Vermiform appendix (tissue), 1 donor: ENCODE measurements around the gene SPN.

- PRO-cap, result no peak
Measured at GRCh38 chr16:28114601-28115124, 51.1 kb upstream of the GSG1L start.

- PRO-cap, result bidirectional peak, plus-strand start at chr16:28169321, minus-strand start at chr16:28169139
Measured at GRCh38 chr16:28169069-28170004, 42.4 kb downstream of the XPO6 start.

DNA sequence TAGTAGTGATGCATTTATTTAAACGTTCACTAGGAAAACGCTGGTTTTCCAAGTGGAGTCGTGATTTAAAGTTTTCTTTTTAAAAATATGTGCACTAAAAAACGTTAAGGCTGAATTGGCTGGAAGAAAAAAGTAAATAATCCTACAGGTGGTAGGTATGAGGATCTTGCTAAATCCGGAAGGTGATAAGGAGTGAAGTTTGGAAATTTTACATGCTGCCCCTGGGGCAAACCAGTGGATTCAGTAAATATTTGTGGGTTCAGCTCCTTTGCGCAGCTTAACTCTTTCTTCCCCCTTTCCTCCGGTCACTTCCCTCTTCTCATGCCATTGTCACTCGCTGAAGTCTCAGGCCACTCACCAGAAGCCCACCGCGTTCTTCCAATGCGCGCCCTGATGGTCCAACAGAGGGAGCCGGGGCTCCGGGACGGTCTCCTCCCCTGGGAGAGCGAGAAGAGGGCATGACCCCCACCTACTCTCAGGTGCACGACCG lies 705 bp downstream of the CLN3 start:
- PRO-cap, result no peak

- PRO-cap, result no peak
Measured at GRCh38 chr16:28843540-28844033, 2.6 kb downstream of the TUFM start.

- PRO-cap, result no peak
Measured at GRCh38 chr16:28923577-28924220, 1.3 kb downstream of the RABEP2 start.

DNA sequence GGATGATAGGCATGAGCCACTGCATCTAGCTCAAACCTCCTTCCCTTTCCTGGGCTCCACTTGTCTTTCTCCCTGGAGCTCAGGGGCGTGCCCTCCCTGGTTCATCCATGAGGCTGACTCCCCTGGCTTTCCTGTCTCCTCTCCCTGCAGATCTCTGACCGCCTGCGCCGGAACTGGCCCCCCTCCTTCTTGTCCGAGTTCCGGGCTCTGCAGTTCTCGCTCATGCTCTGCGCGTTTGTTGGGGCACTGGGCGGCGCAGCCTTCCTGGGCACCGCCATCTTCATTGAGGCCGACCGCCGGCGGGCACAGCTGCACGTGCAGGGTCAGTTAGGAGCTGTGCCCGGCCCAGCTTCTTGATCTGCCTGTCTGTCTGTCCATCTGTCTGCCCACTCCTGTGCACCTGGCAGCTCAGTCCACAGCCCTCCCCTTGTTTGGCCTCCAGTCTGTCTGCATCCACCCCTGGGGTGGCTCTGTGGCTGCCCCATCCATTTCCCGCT lies 1.2 kb upstream of the LAT start:
- PRO-cap, result no peak

DNA sequence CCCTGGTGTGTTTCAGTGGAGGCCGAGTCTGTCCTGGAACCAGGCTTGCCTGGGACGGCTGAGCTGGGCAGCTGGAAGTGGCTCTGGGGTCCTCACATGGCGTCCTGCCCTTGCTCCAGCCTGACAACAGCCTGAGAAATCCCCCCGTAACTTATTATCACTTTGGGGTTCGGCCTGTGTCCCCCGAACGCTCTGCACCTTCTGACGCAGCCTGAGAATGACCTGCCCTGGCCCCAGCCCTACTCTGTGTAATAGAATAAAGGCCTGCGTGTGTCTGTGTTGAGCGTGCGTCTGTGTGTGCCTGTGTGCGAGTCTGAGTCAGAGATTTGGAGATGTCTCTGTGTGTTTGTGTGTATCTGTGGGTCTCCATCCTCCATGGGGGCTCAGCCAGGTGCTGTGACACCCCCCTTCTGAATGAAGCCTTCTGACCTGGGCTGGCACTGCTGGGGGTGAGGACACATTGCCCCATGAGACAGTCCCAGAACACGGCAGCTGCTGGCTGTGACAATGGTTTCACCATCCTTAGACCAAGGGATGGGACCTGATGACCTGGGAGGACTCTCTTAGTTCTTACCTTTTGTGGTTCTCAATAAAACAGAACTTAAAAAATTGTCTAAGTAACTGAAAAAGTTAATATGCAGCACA lies 5.4 kb downstream of the LAT start:
- PRO-cap, result no peak

- PRO-cap, result no peak
Measured at GRCh38 chr16:29013861-29014330, 29.0 kb downstream of the LAT start.

- PRO-cap, result no peak
Measured at GRCh38 chr16:29132163-29133041, 147.6 kb downstream of the LAT start.

DNA sequence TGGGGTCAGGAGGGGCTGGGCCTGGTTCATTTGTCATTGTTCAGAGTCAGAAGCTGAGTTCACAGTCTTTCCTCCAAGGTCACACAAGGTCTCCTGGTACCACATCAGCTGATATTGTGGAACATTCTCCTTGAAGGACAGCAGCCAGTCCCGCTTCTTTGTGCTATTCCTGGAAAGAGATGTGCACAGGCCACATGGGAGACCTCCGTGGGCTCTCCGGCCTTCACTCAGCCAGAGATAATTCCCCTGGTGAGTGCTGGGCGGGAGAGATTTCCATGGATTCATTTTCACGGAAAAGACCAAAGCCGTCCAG lies 198.1 kb downstream of the LAT start:
- PRO-cap, result no peak

- PRO-cap, result unidirectional peak, plus-strand start at chr16:29228218
Measured at GRCh38 chr16:29227864-29228447, 178.6 kb downstream of the NPIPB11 start.

DNA sequence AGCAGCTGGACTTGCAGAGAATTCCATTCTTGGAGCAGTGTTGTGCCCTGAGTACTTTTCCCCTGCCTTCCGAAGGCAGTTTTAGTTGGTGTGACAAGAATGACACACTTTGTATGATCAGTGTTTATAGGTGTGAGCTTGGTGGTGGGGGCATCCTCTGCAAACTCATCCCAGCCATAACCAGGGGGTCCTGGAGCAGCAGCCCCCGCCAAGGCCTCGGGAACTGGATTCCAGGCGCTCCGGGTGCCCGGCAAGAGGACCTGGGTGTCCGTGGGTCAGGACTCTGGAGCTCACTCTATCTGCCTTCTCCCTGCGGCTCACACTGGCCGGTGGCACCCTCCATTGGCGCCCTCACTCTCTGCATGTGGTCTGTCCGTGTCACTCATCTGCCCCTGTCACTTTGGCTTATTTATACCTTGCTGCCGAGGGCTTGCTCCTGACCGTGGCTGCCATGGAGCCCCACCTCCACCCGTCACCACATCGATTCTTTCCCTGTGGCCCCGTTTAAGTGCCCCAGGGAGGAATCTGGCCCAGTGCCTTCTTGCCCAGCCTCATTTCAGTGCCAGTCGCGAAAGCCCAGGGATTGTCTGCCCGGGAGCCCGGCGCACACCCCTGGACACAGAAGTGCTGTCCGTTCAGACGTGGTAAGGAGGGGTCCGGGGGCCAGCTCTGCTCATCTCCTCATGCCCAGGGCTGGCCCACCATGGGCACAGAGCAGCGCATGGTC lies 113.6 kb downstream of the NPIPB11 start:
- PRO-cap, result no peak

- PRO-cap, result no peak
Measured at GRCh38 chr16:29614398-29615296, 48.4 kb upstream of the SPN start.

GRCh38 chr16:29663020-29663857 lies at the start of gene SPN:
Gene SPN, plus strand, starts transcription at chr16:29663247.
- PRO-cap, result bidirectional peak, plus-strand start at chr16:29663247, minus-strand start at chr16:29663156

DNA sequence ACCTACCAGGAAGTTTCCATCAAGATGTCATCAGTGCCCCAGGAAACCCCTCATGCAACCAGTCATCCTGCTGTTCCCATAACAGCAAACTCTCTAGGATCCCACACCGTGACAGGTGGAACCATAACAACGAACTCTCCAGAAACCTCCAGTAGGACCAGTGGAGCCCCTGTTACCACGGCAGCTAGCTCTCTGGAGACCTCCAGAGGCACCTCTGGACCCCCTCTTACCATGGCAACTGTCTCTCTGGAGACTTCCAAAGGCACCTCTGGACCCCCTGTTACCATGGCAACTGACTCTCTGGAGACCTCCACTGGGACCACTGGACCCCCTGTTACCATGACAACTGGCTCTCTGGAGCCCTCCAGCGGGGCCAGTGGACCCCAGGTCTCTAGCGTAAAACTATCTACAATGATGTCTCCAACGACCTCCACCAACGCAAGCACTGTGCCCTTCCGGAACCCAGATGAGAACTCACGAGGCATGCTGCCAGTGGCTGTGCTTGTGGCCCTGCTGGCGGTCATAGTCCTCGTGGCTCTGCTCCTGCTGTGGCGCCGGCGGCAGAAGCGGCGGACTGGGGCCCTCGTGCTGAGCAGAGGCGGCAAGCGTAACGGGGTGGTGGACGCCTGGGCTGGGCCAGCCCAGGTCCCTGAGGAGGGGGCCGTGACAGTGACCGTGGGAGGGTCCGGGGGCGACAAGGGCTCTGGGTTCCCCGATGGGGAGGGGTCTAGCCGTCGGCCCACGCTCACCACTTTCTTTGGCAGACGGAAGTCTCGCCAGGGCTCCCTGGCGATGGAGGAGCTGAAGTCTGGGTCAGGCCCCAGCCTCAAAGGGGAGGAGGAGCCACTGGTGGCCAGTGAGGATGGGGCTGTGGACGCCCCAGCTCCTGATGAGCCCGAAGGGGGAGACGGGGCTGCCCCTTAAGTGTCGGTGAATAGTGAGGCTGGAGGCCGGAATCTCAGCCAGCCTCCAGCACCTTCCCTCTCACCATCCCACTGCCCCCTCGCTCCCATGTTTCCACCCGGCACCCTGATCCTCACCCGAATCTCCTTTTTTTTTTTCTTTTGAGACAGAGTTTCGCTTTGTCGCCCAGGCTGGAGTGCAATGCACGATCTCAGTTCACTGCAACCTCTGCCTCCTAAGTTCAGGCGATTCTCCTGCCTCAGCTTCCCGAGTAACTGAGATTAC lies 1.4 kb downstream of the SPN start:
- PRO-cap, result bidirectional peak, plus-strand start at position 469 of the sequence, minus-strand start at position 478 of the sequence

DNA sequence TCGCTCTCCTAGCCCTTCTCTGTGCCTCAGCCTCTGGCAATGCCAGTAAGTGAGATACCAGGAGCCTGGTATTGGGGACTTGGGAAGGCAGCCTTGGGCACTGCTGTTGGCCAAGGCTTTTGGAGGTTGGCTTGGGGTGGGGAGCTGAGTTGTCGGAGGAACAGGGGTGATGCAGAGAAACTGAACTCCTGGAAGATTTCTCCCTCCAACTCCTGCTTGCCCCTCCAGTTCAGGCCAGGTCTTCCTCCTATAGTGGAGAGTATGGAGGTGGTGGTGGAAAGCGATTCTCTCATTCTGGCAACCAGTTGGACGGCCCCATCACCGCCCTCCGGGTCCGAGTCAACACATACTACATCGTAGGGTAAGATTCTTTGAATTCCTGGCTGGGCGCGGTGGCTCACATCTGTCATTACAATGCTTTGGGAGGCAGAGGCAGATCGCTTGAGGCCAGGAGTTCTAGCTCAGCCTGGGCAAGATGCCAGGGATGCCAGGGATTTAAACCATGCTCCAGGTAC lies 1.3 kb downstream of the ZG16 start:
- PRO-cap, result no peak

GRCh38 chr16:29811400-29811753 lies 616 bp upstream of the PRRT2 start:
- PRO-cap, result bidirectional peak, plus-strand start at chr16:29811452, minus-strand start at chr16:29811243

GRCh38 chr16:29906846-29907547 lies 6.7 kb downstream of the ASPHD1 start:
- PRO-cap, result no peak

DNA sequence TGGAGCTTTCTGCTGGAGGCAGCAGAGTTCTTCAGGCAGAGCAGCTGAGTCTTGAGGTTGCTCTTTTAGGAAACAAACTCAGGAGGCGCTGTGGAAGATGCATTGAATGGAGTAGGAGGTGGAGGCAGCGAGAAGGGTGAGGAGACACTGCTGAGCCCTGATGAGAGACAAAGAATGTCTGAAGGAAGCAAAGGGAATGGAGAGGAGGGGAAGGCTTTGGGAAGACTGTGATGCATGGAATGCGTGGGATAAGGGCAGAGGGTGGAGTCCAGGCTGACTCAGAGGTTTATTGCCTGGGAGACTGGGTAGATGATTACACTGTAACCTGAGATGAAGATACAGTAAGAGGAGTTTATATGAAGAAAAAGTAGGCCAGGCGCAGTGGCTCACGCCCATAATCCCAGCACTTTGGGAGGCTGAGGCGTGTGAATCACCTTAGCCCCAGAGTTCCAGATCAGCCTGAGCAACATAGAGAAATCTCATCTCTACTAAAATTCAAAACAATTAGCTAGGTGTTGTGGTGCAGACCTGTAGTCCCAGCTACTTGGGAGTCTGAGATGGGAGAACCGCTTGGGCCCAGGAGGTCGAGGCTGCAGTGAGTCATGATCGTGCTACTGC lies 17.9 kb upstream of the TMEM219 start:
- PRO-cap, result bidirectional peak, plus-strand start at position 433 of the sequence, minus-strand start at position 176 of the sequence

DNA sequence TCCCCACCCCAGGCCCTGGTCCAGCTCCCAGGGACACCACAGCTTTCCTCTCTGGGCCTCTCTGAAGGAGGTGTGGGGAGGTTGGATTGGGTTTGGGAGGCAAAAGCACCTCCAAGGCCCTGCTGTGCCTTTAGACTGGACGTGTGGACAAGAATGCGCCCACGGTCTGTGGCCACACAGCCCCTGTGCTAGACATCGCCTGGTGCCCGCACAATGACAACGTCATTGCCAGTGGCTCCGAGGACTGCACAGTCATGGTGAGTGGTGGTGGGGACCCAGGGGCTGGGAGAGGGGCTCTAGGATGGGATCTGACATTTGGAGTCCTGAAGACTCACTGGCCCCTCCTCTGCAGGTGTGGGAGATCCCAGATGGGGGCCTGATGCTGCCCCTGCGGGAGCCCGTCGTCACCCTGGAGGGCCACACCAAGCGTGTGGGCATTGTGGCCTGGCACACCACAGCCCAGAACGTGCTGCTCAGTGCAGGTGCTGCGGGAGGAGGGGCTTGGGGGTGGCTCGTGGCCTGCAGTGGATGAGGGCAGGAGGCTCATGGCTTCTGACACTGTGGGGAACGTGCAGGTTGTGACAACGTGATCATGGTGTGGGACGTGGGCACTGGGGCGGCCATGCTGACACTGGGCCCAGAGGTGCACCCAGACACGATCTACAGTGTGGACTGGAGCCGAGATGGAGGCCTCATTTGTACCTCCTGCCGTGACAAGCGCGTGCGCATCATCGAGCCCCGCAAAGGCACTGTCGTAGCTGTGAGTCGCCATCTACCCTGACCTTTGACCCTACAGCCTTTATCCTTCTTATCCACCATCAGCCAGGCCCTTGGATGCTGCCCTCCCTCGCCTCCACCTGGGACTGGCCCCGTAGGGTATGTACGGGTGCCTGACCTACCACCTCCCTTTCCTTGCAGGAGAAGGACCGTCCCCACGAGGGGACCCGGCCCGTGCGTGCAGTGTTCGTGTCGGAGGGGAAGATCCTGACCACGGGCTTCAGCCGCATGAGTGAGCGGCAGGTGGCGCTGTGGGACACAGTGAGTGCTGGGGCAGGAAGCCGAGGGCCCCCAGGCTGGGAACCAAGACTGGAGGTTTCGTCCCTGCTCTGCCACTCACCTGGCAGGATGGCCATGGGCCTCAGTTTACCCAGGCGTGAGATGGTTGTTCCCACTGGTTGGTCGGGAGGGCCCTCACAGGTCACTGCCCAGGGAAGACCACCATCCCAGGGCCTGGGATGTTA lies 3.5 kb downstream of the CORO1A start:
- PRO-cap, result no peak